ENCODE measurements around the gene TMEM238L.

- PRO-cap: no peak
Observed at GRCh38 chr17:10803403-10804433, at the start of gene TMEM238L. TMEM238L (minus strand) TSS chr17:10804099.

DNA sequence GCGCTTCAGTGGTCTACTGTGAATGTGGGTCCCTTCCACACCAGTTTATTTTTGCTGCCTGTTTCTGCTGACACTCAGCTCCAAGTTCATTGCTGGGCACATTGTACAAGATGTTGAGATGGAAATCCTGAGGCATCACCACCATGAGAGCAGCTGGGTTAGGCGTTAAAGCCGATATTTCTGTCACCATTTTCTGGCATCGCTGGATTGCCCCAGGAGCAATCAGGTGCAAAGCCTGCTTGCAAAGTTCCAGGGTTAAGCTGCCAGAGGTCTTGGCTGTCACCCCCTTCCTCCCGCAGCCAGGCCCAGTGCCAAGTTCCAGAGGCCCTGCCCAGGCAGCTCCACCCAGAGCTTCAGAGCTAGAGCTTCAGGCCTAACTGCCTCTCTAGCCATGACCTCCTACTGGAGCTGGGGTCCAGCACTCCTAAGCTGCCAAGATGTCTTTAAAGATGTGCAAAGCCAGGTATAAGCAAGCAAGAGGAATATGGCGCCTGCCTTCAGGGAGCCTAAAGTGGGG lies 8.7 kb upstream of the TMEM238L start:
- PRO-cap: no peak

- PRO-cap: unidirectional peak, minus-strand start at chr17:11486279
Observed at GRCh38 chr17:11486069-11486515, 112.2 kb upstream of the DNAH9 start.

- PRO-cap: no peak
Observed at GRCh38 chr17:11608200-11608893, 10.1 kb downstream of the DNAH9 start.

- PRO-cap: no peak
Observed at GRCh38 chr17:11973969-11974723, 23.1 kb downstream of the ZNF18 start.

DNA sequence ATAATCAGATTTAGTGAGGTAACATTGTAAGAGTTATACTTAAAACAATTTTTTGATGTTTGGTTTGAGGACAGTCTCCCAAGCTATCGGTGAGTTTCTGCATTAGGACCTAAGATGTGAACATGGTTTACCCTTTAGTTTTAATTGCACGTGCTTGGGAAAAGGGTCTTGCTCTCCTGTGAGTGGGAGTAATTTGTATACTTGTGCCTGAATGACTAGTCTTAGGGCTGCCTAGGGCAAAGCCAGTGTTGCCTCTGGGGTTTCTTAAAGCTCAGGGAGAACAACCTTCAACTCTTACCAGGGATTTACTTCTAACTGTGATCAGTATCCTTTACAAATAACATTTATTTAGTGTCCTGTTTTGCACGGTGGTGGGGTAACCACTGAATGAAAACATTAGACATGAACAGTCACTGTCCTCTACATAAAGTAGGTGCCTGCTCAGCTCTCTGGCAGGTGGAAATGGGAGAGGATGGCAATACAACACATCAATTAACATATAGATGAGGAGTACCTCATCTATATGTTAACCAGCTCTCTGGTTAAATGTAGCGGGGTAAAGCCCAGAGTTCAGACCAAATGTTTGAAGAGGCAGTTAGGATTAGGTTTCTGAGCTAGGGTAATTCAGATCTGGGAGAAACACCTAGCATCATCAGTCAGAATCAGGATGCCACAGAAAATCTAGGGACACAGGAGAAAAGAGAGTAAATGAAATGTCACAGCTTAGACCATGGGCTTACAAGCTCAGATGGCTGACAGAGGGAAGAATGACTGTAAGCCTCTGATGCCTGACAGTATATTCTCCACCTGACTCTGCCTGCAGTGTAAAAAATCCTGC lies 63.8 kb downstream of the MAP2K4 start:
- PRO-cap: no peak

DNA sequence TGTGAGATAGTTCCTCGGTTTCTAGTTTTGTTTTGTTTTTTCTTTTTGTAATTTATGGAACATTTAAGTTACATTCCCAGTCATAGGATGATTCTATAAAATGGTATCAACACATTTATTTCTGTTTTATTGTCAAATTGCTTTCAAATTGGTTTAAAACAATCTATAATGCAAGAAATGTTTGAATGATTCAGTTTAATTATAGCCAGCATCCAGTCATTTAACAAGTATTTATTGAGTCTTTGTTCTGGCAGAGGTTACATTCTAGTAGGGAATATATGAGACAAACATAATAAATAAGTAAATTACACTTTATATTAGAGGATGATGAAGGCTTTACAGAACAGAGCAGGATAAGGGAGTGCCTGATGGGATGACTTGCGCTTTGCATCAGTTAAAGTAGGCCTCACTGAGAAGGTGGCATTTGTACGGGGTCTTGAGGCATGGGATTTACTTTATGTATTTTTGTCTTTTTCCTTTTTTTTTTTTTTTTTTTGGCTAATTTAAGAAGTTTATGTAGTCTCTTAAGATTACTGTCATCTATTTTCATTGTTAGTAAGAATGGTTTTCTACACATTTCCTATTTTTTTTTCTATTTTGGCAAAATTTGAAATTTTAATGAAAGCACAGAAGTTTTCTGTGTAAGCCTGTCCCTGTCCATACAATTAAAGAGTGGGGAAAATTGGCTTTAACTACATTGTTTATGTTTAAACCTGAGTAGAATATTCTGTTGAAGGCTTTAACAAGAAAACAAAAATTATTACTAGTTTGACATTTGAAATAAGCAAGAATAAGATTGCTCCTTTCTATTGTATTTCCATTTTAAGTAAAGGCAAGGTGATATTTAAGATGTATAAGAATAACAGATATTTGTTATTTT lies 86.5 kb downstream of the MAP2K4 start:
- PRO-cap: no peak

DNA sequence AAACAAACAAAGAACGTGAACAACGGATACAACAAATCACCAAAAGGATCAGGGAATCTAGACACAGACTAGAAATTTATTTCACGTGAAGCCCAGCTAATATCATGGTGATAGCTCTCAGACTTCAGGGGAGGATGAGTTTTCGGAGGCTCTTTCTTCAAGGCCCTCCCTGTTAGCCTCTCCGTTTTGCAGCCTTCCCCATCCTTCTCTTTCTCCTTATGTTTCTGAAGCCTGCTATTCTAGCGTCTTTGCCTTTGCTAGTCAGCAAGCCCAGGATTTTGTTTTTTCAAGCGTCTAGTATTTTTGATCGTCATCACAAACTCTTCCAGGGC lies 280.7 kb downstream of the MAP2K4 start:
- PRO-cap: no peak

GRCh38 chr17:12744128-12744764 lies 45.1 kb upstream of the ARHGAP44 start:
- PRO-cap: no peak

DNA sequence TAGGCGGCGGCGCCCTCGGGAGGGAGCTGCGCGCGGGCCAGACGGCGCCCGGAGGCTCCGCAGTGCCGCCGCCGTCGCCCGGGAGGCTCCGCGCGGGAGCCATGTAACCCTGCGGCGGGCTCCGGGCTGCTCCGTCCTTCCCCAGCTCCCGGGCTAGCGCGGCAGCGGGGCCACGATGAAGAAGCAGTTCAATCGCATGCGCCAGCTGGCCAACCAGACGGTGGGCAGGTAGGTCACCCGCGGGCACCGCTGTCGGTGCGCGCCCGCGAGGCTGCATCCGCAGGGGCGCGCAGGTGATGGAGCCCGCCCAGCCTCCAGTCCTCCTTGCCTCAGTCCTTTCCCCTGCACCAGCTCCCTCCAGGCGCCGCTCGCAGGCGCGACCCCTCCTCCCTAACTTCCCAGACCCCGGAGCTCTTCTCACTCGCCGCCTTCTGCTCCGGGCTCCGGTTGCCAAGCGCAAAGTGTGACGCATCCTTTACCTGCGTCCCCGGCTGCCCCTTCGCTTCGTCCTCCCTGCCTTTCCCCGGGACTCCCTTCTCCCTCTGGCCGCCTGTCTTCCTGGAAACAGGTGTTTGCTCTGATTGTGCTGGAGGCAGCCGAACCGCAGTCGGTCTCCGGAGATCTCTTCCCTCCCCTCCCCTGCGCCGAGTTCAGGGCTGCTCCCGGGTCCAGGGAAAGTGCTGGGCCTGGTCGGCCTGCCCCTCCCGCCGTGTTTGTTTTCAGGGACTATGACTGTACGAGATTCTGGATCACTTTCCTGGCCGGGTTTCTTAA lies 553 bp downstream of the ARHGAP44 start:
- PRO-cap: unidirectional peak, minus-strand start at position 105 of the sequence

DNA sequence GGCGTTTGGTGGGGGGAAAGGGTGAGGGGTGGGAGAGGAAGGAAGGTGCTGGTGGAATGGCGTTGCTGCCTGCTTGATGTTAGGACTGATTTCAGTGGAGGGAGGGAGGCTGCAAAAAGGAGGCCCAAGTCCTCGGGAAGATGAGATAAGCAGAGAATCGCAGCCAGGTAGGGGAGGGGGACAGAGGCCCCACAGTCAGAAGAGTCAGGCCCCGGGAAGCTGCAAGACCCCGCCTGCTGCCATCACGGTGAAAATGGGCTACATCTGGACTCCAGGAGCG lies 1.1 kb downstream of the ARHGAP44 start:
- PRO-cap: no peak

GRCh38 chr17:13792283-13792775 lies 190.6 kb upstream of the HS3ST3A1 start:
- PRO-cap: no peak

DNA sequence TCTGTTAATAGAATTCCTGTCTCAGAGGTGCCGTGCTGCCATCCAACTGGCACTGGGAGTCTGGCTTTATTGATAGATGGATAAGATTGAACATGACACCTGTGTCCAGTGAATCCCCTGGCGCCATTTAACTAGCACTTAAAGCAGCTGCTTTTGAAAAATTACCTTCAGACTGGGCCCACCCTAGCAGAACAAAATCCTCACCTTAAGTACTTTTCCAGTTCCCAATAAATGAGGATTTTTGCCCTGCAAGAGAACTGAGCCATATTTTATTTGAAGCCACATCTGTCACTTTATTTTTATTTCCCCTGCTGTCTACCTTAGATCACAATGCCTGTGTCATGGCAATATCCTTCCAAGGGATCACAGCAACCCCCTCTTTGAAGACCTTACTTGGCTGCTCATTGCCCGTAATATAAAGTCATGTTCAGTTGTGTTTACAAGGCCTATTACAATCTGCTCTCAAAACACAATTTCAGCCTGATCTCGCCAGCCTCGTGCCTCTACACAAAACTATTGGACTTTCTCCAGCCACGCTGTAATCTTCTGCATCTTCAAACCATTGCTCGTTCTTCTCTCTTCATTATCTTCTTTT lies 172.7 kb upstream of the COX10 start:
- PRO-cap: no peak

DNA sequence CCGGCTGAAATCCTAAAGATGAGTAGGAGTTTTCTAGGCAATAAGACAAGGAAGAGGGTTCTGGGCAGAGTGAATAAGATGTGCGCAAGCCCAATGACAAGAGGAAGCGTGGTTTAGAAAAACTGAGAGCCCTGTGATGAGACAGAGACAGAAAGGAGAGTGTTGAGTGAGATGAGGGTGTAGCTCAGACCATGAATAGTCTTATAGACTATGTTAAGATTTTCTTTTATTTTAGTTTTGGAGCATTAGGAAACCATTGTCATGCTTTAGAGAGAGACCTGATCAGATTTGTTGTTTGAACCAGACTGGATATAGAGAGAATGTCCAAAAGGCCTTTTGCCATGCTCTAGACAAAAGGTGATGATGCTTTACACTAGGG lies 50.3 kb downstream of the COX10 start:
- PRO-cap: no peak

DNA sequence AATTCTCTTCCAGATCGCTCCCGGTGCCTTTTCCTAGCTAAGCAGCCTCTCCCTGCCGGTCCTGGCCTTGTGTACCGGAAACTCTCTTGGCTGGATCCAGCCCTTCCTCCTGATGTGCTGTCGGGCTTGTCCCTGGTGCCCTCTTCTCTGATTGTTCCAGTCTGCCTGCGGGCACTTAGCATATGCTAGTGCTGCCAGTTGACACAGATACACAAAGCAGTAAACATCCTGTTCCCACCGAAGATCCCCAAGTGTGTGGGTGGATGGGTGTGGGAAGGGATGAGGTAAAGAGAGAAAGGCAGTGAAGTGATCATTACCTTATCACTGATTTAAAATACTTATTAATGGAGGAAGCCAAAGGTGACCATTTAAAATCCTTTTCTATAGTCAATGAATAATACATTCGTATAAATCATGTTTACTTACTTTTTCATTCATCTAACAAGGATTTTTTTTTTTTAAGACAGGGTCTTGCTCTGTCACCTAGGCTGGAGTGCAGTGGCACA lies 9.8 kb downstream of the HS3ST3B1 start:
- PRO-cap: no peak

DNA sequence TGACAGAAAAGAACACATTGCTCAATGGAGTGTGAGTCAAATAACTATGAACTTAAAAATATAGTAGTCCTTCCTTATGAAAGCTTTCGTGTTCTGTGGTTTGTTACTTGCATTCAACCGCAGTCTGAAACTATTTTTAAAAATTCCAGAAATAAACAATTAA lies 437.5 kb downstream of the HS3ST3B1 start:
- PRO-cap: no peak

- PRO-cap: no peak
Observed at GRCh38 chr17:15291559-15292295, 26.6 kb upstream of the PMP22 start.

DNA sequence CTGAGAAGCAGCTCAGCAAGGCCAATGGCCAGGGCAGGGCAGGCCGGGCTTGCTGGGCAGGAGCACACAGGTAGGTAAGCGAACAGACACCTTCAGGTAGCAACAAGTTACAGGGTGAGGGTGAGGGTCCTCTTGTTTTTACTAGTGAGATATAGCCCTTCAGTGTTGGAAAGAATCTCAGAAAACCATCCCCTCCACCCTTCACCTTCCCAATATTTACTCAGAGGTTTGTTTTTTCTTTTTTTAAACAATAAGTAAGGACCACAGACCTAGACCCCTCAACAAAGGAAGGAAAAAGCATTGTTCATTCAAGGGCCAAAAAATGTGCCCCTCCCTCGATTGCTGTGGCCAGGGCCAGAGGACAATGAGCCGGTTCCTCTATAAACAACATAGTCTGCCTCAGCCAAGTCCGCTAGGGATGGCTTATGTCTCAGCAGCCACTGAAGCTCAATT lies 24.2 kb downstream of the TRIM16 start:
- PRO-cap: no peak

DNA sequence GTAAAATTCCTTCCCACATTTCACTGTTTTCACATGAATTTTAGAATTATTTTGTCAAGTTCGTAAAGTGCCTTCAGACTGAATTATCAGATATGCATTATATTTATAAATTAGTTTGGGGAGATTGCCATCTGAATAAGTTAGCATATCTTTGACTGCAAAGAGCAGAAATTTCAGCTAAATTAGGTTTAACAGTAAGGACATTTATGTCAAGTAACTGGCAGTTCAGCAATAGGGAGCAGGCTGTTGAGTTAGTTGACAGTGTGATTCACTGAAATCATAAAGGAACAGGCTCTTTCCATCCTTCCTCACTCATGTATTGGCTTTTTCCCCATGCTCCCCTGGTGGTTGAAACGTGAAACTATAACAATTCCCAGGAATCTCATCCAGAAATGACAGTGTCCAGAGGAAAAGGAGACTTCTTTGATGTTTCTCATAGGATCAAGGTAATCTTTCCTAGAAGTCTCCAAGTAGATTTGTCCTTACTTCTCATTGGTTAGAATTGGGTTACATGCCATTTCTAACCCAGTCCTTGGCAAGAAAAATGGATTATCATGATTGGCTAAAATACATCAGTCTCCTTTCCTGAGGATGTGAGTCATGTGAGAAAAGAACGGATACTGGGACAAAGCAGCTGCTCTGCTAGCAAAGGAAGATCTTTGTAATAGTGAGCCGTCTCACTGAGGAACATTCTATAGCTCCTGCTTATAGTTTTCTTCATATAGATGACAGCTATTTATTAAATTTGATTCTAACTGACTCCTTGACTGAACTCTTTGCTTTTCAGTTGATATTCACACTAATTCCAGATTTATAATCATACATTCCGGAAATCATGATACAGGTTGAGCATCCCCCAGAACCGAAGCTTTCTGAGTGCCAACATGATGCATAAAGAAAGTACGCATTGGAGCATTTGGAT lies 14.4 kb downstream of the TTC19 start:
- PRO-cap: no peak

DNA sequence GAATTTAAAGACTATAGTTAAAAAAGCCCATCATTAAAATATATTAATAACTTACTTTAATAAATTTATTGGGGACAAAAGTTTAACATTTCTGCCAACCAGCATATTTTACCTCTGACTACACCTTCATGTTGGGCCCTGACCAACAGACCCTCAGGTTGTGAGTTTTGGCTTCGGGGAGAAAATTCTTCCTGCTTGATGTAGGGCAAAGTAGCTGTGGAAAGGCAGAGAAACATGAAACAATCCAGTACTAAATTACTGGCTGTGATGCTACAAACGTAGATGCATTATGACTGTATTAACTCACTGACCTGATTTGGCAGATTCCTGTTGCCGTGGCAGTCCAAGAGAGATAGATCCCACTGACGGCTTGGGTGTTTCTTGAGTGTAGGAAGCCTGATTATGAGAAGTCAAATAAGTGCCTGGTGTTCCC lies 80.7 kb downstream of the TTC19 start:
- PRO-cap: no peak